ENCODE data around the genes GALK1 and FBF1.

DNA sequence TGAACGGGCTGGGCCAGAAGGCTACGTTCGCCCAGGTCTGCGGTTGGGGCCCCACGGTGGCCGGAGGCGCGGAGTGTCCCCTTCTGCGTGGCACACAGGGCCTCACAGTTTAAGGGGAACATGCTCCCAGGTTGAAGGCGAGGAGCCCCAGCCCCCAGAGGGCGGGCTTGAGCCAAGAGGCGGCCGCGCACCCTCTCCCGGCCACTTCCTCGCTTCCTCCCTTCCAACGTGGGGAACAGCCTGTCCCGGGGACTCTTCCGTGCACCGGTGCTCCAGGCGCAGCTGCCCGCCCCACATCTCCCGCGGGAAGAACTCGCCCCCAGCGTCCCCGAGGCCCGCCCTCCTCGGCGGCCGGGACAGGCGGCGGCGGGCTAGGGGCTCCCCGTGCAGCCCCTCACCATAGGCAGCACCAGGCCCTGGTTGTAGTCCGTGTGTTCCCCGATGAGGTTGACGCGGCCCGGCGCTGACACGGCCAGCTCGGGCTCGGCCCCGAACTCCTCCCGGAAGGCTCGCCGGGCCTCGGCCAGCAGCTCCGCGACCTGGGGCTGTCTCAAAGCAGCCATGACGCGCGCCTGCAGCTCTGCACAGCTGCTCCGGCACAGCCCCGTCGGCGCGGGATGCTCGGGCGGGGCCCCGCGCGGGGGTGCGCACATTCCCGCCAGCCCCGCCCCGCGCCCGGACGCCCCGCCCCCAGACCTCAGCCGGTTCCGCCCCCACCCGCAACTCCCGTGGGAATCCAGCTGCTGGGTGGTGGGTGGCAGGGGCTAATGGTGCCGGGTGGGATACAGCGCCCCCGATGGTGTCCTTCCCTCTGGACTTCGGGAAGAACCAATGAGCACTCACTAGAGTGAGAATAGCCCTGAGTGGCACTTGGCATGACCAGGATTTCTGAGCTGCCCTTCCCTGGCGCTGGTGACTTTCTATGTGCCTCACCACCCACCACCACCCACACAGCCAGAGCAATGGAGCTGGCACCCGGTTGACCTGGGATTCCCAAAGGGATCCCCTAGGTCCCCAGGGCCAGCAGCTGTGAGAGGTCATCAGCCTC lies at the start of gene GALK1:
TSS of gene GALK1 (minus strand) at position 619 of the 1,048 bp plus-strand sequence.
- RRBS, result 2% methylated on average over 33 of the region's 82 CpGs

- RRBS, result no CpG with 5 or more reads among the region's 17 CpGs
Measured at GRCh38 chr17:75771303-75772292, 6.6 kb upstream of the GALK1 start.

GRCh38 chr17:75808713-75809419 lies 24.3 kb downstream of the UNK start:
- RRBS, result no CpG with 5 or more reads among the region's 15 CpGs

- RRBS, result no CpG with 5 or more reads among the region's 8 CpGs
Measured at GRCh38 chr17:75824080-75824339, 20.2 kb downstream of the UNC13D start.

DNA sequence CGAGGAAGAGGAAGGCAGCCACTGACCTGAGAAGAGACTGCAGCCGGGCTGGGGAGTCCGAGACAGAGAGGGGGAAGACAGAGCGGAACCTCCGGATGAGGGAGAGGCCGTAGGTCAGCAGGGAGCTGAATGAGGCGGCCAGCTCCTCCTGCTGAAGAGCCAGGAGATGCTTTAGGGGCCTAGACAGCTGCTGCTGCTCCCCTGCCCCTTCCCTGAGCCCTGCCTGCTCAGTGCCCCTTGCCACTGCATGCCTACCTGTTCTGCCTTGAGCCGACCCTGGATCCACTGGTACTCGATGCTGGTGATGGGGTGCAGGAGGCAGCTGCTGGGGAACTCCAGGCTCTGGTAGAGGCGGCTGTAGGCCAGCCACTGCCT lies 7.7 kb downstream of the UNC13D start:
- RRBS, result 56% methylated on average over 4 of the region's 10 CpGs

GRCh38 chr17:75876628-75876970 lies 1.8 kb downstream of the TRIM47 start:
- RRBS, result no CpG with 5 or more reads among the region's 7 CpGs

DNA sequence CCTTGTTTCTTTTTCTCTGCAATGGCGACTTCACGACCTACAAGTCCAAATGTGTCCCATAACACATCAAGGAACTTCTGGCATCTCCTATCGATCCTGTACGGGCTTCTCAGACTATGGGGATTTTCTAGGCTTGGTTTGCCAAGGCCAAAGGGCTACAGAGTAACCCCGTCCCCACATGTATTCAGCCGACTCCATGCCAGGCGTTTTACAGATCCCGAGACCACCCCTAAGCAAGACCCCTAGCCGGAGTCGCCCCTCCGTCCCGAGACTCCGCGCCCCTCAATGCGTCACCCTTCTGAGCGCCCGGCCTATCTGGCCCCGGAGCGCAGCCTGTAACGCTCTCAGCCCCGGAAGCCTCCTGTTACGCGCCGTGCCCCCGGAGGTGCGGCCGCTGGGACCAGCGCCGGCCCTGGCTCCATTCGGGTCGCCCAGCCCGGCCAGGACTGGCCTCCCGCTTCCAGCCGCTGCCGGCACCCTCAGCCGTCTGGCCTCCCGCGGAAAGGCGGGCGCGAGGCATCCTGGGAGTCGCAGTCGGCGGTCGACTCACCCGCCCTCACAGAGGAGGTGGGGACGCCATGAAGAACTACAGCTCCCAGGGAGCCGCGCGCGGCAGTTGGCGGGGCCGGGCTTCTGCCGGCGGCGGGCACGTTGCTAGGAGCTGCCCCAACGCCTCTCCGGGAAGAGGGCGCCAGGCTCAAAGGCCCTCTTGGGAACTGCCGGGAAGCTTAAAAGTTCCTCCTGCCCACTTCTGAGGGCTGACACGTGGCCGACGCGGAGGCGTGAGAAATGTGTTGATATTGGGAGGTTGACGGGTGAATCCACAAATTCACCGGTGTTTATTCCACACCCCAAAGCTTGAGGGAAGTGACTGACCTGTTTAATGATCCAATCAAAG lies at the start of gene FBF1:
TSS of gene FBF1 (minus strand) at position 489 of the 898 bp plus-strand sequence.
- RRBS, result 1% methylated on average over 15 of the region's 68 CpGs

GRCh38 chr17:75978399-75978889 lies 522 bp downstream of the ACOX1 start:
- RRBS, result no CpG with 5 or more reads among the region's 14 CpGs

- RRBS, result no CpG with 5 or more reads among the region's 36 CpGs
Measured at GRCh38 chr17:75999770-76000738, 601 bp upstream of the CDK3 start.

- RRBS, result 94% methylated on average over 16 of the region's 102 CpGs
Measured at GRCh38 chr17:76008027-76009419, 7.9 kb downstream of the CDK3 start.

- RRBS, result no CpG with 5 or more reads among the region's 11 CpGs
Measured at GRCh38 chr17:76053339-76053884, 18.9 kb downstream of the SRP68 start.

GRCh38 chr17:76055928-76056571 lies 16.3 kb downstream of the SRP68 start:
- RRBS, result no CpG with 5 or more reads among the region's 7 CpGs

DNA sequence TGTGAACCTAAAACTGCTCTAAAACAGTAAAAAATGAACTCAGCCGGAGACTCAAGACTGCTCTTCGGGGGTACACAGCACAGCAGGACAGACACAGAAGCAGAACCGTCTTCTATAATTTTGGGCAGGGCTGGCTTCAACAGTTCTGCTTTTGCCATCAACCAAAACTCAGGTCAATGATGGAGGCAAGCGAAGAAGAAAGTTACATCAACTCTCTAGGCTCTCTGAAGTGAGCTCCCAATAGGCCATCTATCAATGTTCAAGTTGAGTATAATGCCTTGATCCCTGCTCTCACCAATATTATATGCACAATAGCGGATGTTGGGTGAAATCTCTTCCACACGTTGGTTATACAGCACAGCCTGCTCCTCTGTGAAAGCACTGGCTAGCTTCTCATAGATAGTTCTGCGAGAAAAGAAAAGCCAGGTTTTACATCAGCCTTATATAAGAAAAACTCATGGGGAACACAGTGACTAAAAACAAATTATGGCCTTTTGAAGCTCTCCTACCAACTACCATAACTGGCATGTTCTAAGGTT lies 11.4 kb downstream of the SRP68 start:
- RRBS, result no CpG with 5 or more reads among the region's 7 CpGs

GRCh38 chr17:76078668-76079066 lies 315 bp upstream of the ZACN start:
- RRBS, result no CpG with 5 or more reads among the region's 6 CpGs

DNA sequence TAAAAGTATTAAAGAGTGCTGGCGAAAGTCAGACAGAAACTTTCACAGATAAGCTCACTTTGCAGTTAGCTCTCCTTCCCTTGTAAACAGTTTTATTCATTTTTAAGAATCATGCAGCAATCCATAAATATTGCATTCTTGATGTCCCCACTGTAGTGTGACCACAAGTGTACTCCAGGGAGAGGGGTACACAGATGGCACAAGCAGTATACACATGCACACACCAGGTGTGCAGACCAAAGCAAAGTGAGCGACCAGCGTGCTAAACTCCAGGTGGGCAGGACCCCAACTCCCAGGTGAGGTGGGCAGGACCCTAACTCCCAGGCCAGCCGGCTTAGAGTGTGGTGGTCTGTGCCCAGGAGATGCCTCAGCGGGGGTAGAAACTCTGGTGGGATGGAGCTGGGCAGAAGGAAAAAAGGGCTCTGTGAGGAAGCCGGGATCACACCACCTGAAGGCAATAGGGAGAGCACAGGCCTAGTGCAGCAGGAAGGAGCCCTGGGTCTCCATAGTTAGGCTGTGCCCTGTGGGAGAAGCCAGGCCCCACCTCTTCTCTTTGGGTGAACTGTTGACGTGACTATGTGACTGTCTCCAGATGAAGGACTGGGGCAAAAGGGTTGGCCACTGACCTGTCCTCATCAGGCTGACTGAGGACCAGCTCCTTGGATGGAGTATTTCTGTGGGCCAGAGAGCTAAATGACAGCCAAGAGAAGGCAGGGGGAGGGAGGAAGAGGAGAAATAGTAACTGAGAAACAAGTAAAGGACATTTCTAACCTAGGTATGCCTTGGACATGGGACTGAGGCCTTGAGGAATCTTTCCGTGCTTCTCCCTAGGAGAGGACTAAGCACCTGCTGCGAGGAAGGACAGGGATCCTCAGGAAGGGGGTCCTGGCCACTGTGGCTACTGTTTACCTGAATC lies 1.6 kb upstream of the FOXJ1 start:
- RRBS, result no CpG with 5 or more reads among the region's 9 CpGs

- RRBS, result no CpG with 5 or more reads among the region's 6 CpGs
Measured at GRCh38 chr17:76155954-76156370, 14.9 kb upstream of the FOXJ1 start.

DNA sequence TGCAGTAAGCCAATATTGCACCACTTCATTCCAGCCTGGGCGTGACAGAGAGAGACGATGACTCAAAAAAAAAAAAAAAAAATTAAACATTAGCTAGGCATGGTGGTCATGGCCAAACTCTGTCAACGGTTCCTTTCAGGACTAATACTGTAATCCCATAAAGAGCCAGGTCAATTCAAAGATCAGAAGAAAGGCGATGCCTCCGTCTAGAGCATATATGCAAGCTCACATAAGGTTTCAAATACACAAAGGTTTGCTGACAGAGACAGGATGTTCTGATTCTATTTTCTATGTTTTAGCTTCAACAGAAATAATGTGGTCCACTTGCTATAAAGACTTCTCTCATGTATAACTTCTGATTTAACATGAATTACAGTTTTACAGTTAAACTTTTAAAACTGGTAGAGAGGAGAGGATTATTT lies 2.3 kb downstream of the RNF157 start:
- RRBS, result no CpG with 5 or more reads among the region's 5 CpGs

DNA sequence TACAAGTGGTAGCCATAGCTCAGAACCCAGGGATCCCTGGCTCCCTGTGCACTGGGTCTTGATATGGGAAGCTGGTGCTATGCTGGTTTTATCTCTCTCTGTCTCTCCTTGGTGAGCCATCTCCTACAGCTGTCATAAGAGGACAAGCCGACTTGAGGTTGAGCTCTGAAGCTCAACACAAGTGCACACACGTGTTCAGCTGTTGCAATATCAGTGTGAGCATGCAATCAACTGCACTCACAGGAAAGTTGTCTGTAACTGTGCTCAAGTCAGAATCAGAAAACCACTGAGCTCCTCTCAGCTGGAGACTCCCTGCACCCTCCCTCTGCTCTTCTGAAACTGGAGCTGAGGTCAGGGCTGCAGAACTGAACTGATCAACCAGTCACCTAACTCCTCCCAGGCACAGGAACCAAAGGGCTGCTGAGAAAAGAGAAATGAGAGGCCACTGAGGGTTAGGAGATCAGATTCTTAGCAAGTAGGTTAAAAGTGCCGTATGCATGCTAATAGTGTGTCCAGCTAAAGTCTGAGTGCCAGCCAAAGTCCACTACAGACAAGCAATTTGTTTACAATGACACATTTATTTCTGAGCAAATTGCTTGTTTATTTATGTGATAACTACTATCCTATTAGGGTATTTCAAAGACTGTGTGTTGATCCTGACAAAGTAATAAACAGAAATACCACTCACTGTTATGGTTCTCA lies 6.2 kb upstream of the RNF157 start:
- RRBS, result no CpG with 5 or more reads among the region's 3 CpGs

DNA sequence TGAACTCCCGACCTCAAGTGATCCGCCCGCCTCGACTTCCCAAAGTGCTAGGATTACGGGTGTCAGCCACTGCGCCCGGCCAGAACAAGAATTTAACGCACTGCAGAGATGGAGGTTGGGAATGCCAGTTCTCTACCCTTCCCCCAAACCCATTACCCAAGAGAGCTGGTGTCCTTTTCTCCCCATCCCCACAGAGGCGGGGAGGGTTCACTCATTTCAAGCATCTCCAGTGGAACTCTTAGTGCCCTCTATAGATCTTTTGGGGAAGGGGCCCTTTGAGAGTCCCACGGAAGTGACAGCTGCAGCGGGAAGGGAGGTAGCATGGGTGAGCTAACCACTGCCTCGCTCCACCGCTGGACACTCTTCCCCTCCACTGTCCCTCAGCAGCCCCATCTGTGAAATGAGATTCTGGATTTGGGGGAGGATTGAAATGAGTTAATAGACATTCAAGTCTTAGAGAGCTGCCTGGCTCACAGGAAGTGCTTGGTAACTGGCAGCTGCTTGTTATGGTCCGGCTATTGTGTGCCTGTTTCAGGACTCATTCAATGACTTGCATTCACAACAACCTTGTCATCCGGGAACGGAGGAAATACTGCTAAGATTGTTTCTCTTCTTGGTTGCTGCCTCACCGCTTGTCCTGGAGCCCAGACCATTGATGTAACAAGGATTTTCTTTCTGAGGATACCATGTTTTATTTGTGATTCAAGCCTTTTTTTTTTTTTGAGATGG lies 3.4 kb upstream of the UBALD2 start:
- RRBS, result 3% methylated on average over 2 of the region's 17 CpGs

GRCh38 chr17:76262744-76263623 lies 2.2 kb upstream of the UBALD2 start:
- RRBS, result no CpG with 5 or more reads among the region's 12 CpGs

All from GM12892 (cell line).